Right common carotid artery plus branches (tissue), 1 donor: ENCODE measurements around a stretch of chr1.

GRCh38 chr1:8986728-8987223, 39.4 kb downstream of the SLC2A7 start:
- PRO-cap = no peak

DNA sequence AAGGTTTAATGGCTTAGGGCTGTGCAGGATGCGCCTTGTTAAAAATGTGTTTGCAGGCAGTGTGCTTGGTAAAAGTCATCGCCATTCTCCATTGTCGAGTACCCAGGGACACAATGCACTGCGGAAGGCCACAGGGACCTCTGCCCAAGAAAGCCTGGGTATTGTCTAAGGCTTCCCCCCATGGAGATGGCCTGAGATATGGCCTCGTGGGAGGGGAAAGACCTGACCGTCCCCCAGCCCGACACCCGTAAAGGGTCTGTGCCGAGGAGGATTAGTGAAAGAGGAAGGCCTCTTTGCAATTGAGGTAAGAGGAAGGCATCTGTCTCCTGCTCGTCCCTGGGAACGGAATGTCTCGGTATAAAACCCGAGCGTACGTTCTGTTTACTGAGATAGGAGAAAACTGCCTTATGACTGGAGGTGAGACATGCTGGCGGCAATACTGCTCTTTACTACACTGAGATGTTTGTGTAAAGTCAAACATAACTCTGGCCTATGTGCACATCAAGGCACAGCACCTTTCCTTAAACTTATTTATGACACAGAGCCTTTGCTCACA, 24.2 kb downstream of the SLC2A7 start:
- PRO-cap = no peak

- PRO-cap = no peak
These were observed 5.4 kb upstream of the SLC2A7 start for GRCh38 chr1:9031462-9032232.

- PRO-cap = no peak
These were observed 16.3 kb upstream of the GPR157 start for GRCh38 chr1:9145064-9145773.

DNA sequence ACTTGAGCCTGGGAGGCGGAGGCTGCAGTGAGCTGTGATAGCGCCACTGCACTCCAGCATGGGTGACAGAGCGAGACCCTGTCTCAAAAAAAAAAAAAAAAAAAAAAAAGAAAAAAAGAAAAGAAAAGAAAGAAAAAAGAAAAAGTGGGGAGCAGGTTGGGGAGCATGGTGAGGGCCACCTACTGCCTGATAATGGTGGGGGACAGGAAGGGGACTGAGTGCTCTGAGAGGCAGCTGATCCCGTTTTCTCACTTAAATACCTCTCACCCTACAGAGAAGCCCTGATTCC, 769 bp upstream of the H6PD start:
- PRO-cap = no peak

DNA sequence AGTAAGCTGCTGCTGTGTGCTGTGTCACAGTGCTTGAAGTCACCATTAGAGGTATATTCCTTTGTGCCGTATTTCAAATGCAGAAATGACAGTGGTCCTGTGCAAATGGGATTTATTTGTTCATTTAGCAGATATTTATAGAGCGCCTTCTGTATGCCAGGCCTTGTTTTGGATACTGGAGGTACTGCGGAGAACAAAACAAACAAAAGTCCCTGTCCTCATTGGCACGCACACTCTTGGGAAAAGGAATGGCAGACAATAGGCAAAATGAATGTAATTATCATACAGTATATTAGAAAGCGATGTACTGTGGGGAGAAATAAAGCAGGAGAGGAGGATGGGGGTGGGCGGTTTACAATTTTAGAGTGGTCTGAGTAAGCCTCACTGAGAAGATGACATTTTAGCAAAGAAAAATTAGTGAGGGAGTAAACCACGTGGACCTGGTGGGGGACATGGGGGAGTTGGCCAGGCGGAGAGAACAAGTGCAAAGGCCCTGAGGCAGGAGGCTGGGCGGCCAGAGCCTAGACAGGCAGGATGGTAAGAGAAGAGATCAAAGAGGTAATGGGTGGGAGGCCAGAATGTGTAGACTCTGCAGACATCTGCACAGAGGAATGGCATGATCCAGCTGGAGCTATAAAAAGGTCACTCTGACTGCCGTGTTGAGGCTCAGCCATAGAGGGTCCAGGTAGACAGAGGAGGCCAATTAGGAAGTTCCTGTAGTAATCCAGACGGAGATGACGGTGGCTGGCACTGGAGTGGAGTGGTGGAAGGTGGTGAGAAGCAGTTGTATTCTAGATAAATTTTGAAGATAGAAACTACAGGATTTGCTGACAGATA, 3.4 kb downstream of the H6PD start:
- PRO-cap = no peak

DNA sequence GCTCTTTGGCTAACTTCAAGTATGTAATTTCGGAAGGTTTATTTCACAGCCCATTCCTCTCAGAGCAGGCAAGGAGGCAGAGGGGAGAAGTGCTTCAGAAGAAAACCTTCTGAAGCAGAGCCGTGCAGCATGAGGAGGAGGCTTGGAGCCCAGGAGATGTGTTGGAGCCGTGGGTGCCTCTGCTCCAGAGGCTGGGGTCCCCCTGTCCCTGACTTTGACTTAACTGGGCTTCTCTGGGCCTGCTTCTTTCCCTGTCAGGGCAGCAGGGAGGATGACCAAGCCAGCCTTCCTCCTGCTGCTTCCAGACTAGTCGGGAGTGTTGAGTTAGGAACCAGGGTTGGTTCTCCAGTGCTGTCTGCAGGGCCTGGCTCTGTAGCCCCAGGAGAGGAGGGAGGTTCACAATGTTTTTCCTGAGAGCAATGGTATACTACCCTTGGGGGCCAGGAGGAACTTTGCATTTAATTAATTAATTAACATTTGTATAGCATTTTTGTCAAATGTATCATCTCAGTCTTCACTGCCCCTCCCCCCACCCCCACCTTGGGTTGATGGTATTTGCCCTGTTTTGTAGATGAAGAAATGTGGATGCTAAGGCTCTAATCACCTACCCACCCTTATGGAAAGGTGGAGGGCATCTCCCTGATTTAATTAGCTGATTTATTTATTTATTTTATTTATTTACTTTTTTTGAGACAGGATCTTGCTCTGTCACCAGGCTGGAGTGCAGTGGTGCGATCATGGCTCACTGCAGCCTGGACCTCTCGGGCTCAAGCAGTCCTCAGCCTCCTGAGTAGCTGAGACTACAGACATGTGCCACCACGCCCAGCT, 6.4 kb downstream of the H6PD start:
- PRO-cap = no peak

- PRO-cap = unidirectional peak, minus-strand start at chr1:9294544
These were observed 1.8 kb downstream of the SPSB1 start for GRCh38 chr1:9294366-9294944.

GRCh38 chr1:9337599-9338355, 45.1 kb downstream of the SPSB1 start:
- PRO-cap = no peak

- PRO-cap = no peak
These were observed 56.9 kb downstream of the SPSB1 start for GRCh38 chr1:9349429-9350114.

DNA sequence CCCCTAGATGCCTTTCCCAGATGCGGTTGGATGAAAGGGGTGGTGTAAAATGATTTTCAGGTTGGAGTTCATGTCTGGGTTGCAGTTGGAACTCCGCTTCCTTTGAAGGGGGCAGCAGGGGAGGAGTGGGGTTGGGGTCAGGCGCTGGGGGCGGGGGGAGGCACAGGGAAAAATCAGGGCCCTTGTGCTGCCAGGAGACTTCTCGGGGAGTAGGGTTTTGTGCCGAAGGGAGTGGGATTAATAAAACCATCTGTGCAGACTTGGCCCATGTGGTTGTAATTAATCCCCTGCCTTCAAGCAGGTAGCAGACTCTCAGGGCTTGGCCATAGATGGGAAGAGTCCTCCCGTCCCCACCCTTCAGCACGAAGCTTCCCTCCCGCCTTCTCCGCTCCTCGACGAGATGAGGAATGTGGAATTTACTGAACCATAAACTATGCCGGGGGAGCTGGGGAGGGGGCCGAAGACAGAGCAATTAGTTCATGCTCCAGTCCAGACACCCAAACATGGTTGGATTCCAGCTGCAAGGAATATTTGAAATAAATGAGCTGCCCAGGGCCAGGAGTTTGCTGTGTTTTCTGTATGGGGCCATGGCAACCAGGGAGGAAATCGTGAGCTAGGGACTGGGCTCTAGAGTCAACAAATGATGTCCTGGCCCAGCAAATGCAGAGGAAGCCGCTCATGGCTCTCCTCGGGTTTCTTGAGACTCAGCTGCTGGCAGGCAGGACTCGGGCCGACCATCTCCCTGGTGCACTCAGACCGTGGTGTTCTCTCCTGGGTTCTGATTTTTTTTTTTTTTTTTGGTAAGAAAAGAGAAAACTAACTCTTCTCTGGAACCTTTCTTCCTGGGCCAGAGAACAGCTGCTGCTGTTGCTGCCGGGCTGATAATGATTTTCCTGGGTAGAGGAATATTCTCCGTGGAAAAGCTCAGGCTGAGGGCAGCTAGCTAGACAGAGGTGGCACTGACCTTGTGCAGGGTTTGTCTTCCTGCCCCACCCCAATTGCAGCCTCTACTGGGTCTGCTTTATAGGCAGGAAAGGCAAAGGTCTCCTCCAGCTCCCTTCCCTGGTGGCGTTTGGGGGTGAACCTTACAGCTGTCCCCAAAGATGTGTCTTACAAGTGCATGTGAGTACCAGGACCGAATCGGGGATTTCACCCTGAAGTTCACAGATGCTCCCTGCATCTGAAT, 78.9 kb downstream of the SPSB1 start:
- PRO-cap = bidirectional peak, plus-strand start at position 721 of the sequence, minus-strand start at position 402 of the sequence; bidirectional peak, plus-strand start at position 832 of the sequence, minus-strand start at position 753 of the sequence

DNA sequence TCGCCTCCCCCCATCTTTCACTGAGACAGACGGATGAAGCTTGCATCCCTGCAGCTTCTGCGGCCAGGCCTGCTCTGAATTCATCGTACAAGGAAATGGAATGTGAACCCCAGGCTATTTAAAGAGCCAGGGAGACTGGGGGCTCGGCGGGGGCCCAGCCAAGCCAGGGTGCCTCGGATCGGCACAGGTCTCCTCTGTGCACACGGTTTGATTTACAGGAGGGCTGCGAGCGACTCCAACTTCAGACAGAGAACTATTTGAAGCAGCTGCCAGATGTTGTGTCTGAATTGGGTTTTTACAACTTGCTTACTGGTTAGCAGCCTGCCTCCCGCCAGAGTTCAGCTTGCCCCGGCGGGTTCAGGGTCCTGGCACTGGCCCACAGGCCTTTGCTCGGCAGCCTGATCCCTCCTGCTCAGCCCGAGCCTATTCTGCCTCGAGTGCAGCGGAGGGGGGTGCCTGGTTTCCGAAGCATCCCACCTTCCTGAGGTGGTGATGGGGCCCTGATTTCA, 83.2 kb downstream of the SPSB1 start:
- PRO-cap = no peak

GRCh38 chr1:9413026-9413948, 120.6 kb downstream of the SPSB1 start:
- PRO-cap = bidirectional peak, plus-strand start at chr1:9413404, minus-strand start at chr1:9413261

DNA sequence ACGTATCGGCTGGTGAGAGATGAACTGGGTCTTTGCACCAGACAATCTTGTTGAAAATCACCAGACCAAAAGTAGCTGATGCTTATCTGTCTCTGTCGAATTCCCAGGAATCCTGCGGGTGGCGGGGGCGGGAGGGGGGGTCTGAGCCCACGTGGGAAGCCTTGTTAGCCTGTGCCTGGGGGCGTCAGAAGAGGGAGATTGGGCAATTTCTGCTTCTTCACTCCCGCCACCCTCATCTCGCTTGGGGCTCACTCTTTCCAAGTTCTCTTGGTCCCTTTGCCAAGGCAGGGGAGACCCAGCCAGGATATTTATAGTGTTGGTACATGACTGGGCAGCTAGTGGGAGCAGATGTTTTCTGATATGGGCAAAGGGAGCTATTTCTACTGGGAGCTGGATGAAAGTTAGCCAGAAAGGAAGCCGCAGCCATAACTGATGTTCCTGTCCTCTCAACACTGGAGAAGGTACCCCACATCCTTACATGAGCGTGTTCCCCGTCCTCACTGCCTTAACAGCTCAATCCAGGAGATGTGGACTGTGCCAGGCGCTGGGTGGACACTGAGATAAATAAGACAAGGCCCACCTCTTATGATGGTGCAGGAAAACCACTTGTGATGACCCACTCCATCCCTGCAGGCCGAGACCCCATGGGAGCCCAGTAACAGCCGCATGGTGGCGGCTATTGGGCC, 89.9 kb upstream of the SLC25A33 start:
- PRO-cap = no peak

DNA sequence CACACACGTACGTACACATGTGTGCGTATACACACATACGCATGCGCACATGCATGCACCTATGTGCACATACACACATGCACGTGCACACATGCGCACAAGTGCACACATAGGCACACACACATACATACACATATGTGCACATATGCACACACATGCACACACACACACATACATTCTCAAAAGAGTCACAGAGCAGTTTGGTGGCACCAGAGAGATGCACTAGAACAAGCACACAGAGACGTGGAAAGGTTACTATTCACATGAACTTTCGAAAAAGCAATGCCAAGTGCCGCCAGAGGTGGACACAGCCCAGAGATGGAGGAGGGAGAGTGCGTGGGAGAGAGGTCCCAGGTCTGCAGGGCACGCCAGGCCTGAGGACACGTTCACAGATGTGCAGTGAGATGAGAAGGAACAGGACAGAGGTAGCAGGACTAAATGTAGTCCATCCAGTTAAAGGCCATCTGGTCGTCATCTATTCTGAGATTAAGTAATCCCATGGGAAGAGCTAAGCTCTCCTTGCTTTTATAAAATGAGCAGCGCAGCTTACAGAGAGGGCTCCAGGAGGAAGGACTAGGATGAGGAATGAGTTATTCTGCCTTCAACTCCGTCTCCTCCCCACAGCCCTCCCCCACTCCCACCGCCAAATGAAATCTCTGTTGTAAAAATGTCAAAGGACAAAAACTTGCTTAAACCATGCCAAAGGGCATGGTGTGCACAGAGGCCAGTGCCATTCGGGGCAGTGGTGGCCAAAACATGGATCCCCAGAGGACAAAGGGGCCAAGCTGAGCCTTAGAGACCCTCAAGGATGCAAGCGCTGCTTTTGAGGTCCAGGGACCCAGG, 85.5 kb upstream of the SLC25A33 start:
- PRO-cap = no peak

- PRO-cap = no peak
These were observed 22.1 kb downstream of the SLC25A33 start for GRCh38 chr1:9561284-9561818.

- PRO-cap = unidirectional peak, plus-strand start at chr1:9644925
These were observed 7.0 kb upstream of the PIK3CD start for GRCh38 chr1:9644475-9645004.

DNA sequence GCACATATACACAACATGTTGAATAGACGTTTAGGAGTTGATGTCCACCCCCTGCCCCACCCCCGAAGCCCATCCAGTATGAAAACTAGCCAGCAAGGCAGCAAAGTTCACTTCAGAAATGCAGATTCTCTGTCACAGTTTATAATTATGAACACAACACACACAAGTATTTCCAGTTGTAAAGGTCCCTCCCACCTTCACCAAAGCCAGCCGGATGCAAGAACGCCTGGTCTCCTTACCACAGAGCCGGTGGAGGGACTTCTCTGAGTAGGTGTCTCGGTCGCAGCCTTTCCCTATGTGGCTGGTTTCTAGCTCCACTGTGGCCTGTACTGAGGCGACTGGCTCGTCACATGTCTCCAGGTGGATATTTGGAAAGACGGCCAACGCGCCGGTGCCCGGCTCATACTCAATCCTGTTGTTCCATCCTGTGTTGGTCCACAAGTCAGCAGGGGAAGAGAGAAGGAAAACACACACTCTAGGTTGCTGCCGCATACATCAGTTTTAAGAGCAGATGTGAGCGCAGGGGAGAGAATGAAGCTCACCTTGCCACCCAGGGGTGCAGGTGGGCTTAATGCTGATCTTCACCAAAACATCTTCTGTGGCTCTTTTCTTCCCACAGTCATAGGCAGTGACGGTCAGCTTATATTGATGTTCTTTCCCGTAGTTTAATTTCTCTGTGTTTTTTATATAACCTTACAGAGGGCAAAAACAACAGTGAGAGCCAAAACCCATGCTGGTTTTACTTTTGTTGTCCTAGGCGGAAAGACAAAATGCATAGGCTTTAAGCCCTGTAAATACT, 74.3 kb downstream of the CLSTN1 start:
- PRO-cap = no peak

- PRO-cap = no peak
These were observed 55.2 kb downstream of the CLSTN1 start for GRCh38 chr1:9768552-9769027.

- PRO-cap = no peak
These were observed 8.6 kb downstream of the CLSTN1 start for GRCh38 chr1:9815051-9815686.